Umbilical cord (tissue), 2 donors: ENCODE data around the gene FBP2.

- RAMPAGE, long total RNA = no peak
Observed at GRCh38 chr9:92763660-92764407, 799 bp downstream of the BICD2 start.

DNA sequence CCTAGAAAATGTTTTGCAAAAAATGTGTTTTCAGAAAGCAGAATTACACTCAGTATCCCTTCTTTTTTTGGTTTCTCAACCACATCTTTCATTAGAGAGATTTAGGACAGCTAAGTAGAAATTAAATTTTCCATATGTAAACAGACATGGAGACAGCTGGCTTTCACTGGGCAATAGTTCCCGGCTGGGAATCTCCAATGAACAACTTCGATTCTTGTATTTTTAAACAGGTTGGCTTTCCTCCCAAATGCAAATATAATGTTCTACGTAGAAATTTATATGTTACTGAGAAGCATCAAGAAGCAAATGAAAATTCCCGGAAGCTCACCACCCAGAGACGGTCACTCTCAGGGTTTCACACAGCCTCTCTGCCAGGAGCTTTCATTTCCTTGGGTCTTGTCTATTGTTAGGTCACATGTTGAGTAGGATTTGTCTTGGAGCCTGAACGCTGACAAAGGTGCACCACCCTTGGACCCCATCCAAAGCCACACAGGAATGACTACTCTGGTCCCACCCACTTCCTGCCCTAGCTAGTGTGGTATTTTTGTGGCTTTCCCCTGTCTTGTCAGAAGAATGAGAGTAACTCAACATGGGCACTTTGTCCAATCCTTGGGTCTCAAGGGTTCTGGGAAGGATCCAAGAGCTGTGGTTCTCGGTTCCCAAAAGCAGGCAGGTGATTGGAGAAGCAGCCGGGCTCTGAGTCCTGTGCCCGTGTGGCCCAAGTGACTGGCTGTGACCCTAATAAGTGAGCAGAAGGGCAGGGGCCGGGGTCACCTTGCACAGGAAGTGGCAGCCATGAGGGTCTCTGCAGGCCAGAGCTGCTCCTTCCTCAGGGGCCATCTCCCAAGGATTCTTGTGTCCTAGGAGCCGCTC, 6.7 kb downstream of the FGD3 start:
- RAMPAGE, long total RNA = no peak

DNA sequence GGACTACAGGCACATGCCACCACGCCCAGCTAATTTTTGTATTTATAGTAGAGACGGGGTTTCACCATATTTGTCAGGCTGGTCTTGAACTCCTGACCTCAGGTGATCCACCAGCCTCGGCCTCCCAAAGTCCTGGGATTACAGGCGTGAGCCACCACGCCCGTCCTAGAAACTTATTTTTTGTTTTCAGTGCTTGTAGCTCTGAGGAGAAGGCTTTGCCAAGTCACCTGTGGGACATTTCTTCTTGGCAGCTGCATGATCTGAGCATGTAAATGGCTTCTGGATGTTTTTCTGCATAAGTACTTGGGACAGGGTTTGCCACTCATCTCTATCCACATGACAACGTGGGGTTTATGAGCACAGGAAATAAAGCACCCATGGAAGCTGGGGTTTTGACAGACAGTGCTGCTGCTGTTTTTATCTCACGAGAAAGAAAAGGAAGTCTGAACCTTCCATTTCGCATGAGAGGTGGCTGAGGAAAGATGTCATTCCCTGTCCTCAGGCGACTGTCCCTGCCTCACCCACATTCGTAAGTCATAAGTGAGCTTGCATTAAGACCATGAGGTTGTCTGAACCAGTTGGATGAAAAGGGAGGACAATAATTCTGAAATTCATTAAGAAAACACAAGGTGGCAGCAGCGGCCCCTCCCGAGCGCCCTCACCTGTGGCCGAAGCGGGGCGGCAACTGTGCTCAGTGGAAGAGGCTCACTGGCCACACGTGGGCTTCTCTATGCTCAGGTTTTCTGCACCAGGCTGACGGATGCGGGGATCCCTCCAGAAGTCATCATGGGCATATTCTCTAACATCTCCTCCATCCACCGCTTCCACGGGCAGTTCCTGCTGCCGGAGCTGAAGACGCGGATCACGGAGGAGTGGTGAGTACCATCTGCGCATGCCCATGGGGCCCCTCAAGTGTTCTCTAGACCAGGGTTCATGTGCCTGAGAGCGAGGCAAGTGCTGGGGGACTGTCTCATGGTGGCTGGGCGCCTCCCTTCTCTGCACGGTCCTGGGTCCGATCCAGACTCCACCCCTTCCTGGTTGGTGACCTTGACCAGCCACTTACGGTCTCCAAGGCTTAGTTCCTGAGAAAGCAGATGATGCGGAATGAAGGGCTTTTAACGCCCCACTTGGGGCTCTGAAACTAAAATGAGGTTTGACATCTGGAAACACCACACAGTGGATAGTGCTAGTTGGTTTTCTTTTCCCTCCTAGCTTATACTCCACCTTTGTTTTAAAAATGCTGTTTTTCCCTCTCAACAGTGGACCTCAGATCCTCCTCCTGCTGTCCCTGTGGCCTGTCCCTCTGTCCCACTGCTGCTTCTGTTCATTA, 54.8 kb upstream of the SUSD3 start:
- RAMPAGE, long total RNA = no peak

DNA sequence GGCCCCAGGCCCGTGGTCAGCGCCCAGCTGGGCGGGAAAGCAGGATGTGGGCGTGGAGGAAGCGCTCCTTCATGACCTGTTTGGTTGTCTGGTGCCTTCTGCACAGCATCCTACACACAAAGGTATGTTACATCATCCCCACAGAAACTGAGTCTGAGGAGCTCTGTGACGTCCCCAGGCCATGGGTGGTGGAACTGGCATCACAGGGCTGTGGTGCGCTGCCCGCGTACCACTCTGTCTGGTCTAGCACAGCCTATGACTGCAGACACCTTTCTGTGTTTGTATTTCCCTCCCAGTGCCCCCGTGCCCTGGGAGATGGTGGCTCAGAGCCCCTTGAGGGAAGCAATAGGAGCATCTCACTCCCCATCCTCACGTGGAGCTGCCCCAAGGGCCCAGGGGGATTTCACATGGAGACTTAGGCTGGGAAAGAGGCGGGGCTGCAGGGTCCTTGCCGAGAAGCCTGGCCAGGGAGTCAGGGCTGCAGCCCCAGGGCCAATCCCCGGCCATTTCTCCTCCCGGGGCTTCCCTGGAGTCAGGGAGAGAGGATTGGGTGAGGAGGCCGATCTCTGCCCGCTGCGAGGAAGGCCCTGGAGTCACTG, 37.5 kb upstream of the SUSD3 start:
- RAMPAGE, long total RNA = no peak

- RAMPAGE, long total RNA = no peak
Observed at GRCh38 chr9:93063456-93064266, 5.2 kb downstream of the SUSD3 start.

GRCh38 chr9:93098446-93098918, 2.5 kb downstream of the CARD19 start:
- RAMPAGE, long total RNA = no peak

GRCh38 chr9:93121546-93122403, 12.3 kb downstream of the NINJ1 start:
- RAMPAGE, long total RNA = no peak

DNA sequence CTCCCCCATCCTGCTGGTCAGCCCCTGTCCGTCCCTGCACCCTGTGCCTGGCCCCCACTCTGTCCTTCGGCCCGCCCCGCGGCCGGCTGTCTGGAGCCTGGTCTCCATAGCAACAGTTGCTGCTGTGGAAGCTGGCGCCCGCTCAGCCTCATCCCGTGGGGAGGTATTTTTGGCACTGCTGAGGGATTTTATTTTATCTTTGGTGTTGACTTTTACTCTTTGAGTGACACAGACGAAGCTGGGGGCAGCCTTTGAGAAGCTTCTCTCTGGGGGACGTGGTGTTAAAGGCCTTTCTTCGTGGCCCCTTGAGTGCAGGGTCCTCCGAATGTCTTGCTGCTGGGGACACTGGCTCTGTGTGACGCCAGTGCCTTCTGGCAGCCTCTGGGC, 21.5 kb downstream of the WNK2 start:
- RAMPAGE, long total RNA = no peak

DNA sequence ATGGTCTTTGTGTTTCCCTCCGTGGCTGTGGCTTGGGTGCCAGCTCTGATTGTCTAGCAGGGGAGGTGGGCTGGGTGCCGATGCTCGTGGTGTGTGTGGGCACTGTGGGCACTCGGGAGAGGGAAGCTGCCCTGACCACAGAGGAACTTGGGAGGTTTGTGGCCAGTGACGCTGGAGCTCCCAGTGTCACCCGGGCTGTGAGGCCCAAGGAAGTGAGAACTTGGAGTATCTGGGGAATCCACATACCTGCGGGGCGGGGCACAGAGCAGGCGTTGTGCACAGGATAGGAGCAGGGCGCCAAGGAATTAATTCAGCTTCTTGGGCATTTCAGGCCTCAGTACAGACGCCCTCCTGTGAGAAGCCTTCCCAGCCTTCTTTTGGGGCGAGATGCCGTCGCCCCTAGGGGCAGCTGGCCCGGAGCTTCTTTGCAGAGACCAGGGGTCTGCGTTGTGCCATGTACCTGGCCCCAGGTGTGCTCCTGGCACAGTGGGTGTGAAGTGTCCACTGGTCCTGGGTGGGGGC, 47.5 kb downstream of the WNK2 start:
- RAMPAGE, long total RNA = no peak

DNA sequence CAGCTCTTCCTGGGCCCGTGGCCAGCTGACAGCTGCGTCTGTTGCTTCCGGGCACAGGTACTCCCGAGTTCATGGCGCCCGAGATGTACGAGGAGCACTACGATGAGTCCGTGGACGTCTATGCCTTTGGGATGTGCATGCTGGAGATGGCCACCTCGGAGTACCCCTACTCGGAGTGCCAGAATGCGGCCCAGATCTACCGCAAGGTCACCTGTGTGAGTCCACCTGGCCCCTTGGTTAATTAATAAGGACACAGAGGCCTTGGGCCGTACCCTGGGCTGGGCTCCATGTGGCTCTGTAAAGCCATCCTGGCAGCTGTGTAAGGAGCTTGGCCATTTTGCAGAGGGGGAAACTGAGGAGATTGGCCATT, 50.8 kb downstream of the WNK2 start:
- RAMPAGE, long total RNA = no peak

GRCh38 chr9:93307569-93308435, 123.9 kb downstream of the WNK2 start:
- RAMPAGE, long total RNA = no peak

- RAMPAGE, long total RNA = no peak
Observed at GRCh38 chr9:93500555-93501632, 47.5 kb upstream of the FAM120AOS start.

- RAMPAGE, long total RNA = no peak
Observed at GRCh38 chr9:93574514-93575160, 1.7 kb upstream of the PHF2 start.

GRCh38 chr9:93949791-93950510, 5.2 kb downstream of the BARX1 start:
- RAMPAGE, long total RNA = no peak

- RAMPAGE, long total RNA = no peak
Observed at GRCh38 chr9:93958250-93958449, 3.0 kb upstream of the BARX1 start.

GRCh38 chr9:94169222-94170118, 85.2 kb downstream of the PTPDC1 start:
- RAMPAGE, long total RNA = no peak

- RAMPAGE, long total RNA = no peak
Observed at GRCh38 chr9:94593524-94594251, at the start of gene FBP2. Gene FBP2, minus strand, starts transcription at chr9:94593824.

DNA sequence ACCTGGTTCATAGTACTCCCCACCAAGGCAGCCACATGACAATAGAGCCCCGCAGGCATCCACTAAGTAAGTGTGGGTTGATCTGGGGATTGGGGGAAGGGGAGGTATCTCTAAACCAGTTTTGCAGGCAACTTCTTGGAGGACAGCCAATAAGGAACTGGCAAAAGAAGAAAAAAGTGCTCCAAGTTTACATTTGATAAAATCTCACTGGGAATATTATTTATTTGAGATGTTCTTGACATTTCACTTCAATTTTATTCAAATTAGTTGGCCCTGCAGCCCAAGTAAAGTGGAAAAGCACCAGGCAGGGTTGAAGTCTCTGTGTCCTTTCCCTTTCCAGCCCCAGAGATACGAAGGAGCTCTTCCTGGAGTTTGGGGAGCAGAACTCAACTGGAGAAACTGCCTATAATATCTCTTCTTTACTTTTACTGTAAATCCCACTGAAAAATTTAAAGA, 8.4 kb downstream of the FBP1 start:
- RAMPAGE, long total RNA = no peak

DNA sequence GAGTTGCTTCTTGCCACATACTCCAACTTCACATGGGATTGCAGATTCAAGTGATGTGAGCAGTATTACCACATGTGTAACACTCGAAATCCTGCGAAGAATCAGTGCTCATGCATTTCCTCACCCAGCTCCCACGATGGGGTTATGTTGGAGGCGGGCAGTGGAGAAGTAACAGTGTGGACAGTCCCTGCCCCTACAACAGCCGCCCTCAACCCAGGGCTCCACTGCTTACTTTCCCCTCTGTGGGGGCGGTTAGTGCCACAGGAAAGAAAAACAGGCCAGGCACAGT, 3.9 kb upstream of the FBP1 start:
- RAMPAGE, long total RNA = no peak

DNA sequence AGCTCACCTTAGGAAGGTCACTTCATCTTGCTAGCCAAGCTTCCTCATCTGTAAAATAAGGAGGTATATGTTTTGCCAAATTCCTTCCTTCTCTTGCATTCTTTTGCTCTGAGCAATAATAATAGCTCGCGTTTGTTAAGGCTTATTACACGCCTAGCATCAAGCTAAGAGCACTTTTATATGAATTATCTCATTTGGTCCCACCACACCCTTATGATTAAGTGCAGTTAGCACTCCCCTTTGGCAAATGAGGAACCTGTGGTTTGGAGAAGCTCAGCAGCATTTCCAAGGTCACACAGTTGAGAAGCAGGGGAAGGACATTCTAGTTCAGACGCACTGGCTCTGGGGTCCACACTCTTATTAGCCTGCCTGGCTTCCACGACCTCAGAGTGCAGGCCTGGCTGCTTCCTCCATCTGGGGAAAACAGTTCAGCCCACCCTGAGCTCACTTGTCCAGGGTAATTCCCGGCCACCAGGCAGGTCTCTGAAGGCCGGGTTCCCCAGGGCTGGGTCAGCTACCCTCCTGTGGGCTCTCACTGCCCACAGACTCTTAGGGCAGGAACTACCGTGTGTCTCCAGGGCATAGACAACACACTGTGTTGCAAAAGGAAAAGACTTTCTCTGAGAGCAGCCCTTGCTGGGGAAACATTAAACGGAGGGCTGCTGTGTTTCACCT, 9.9 kb upstream of the FBP1 start:
- RAMPAGE, long total RNA = no peak